ENCODE results near the gene LGALSL.

DNA sequence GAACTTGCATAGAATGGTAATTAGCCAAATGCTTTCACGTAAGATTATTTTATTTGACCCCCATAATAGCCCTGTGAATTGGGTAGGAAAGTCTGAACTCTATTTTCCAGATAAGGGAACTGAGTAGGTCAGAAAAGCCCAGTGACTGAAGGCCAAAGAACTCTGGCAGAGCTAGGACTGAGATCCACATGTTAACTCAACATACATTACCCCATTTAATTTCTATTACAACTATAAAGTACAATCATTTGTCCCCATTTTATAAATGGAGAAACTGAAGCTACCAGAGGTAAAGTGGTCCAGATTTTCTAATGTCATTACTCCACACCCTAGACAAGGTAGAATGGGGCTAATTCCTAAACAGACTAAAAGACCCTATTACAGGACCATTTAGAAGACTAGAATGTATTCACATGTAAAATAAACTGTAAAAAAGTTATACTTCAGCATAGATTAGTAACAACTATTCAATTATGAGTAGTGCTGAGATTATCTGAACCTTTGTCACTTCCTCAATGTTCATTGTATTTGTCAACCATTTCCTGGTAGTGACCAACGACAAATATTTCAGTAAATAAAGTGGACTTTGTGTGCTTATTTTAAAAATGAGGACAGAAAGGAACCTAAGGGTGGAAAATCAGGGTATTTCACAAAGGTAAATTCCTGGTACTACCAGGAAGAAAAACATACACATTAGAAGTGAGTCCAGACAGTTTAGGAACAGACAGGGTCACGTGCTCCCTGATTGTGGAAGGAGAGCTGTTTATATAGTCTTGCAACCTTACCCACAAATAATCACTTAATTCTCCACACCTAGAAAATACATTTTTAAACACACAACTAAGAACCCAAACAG is 28.6 kb downstream of the PELI1 start:
- PRO-cap, result no peak
- RAMPAGE, long total RNA, result no peak

DNA sequence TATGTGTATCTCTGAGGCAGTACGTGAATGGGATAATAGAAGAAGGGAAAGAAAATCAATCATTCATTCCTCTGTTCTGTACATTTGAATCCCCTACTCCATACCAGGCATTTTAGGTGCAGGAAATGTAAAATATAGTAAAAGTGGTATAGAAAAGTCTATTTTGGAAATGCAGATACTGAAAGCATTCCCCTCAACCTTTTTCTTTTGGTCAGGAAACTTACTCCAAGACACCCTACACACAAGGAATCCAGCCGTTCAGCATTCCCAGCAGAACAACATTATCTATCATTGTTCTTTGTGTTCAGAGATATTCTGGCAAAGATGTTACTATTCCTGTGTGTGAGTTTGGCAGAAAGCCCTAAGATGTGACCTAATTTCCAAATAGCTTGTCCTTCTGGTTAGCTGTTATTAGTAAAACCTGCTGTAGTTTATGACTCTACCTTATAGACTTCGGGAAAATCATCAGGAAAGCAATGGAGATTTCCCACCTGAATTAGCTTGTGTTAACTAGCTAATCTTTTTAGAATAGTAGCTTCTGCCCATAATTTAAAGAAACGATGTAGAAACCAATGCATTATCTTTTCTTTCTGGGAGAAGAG is 78.1 kb upstream of the PELI1 start:
- PRO-cap, result no peak
- RAMPAGE, long total RNA, result no peak

DNA sequence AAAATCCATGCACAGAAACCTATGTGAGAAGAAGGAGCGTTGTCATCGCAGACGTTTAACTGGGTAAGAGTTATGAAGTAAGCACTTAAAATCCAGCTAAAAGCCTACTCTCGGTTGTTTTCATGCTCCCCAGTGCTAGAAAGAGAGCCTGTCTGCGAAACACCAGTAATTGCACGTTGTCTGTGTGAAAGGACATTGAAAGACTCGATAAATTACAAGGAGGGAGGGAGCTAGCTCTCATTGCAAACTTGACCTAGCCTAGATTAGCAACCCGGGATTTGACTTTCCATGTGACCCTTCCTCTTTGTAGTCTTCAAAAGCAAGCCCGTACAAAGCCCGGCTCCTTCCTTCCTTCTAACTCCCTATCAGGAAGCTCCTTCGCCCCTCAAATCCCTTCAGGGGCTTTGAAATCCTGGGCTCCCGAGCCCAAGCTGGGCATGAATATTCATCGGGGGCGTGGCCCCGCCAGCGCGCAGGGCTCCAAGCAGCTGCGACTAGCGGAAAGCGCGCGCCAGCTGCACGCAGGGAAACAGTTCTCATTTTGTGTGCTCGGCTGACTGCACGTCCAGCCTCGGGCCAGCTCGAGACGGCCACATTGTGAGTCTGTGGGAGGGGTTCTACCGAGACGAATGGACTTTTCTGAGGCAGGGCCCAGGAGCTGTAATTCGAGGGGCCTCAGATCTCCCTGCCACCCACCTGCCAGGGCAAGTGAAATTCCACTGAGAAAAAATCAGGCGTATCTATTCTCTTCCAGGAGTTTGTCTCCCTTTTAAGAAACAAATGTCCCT is 83.9 kb upstream of the PELI1 start:
- PRO-cap, result no peak
- RAMPAGE, long total RNA, result no peak

- PRO-cap, result no peak
- RAMPAGE, long total RNA, result no peak
Measured at GRCh38 chr2:64288533-64288952, 144.3 kb upstream of the PELI1 start.

- PRO-cap, result no peak
- RAMPAGE, long total RNA, result no peak
Measured at GRCh38 chr2:64311672-64312237, 142.2 kb upstream of the LGALSL start.

GRCh38 chr2:64329746-64330469 is 124.1 kb upstream of the LGALSL start:
- PRO-cap, result no peak
- RAMPAGE, long total RNA, result no peak

- PRO-cap, result no peak
- RAMPAGE, long total RNA, result start-site peak on the plus strand at chr2:64454498-64454537, 106 and 99 reads in 2 replicates
Measured at GRCh38 chr2:64453830-64454783, at the start of gene LGALSL. LGALSL (plus strand) TSS chr2:64454162.

- PRO-cap, result no peak
- RAMPAGE, long total RNA, result no peak
Measured at GRCh38 chr2:64458612-64459231, 4.8 kb downstream of the LGALSL start.

GRCh38 chr2:64628763-64629383 is 24.8 kb downstream of the SERTAD2 start:
- PRO-cap, result no peak
- RAMPAGE, long total RNA, result no peak

DNA sequence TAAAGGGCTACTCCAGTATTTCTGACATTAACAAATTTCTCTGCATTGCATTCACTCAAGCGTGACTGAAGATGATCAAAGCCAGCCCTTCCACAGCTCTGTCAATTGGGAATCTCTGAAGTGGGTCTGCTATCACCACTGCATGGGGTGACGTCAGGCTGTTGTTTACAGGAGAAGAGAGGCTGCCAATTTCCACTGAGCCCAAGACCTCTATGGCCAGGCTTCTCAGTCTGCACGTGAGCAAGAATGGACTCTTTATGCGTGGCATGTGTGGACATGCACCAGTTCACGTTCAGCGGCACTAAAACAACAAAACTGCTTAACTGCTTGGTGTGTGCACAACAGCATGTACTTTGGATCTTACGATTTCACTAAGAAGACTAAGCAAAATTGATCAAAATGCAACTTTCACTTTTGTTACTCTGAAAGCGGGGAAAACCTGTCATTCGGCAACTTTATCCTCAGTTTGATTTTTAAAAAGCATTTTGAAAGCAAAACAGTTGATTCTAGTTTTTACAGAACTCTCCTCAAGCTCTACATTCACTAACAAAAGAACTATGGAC is 76.9 kb upstream of the SERTAD2 start:
- PRO-cap, result no peak
- RAMPAGE, long total RNA, result no peak

- PRO-cap, result no peak
- RAMPAGE, long total RNA, result no peak
Measured at GRCh38 chr2:64731081-64731256, 77.3 kb upstream of the SERTAD2 start.

DNA sequence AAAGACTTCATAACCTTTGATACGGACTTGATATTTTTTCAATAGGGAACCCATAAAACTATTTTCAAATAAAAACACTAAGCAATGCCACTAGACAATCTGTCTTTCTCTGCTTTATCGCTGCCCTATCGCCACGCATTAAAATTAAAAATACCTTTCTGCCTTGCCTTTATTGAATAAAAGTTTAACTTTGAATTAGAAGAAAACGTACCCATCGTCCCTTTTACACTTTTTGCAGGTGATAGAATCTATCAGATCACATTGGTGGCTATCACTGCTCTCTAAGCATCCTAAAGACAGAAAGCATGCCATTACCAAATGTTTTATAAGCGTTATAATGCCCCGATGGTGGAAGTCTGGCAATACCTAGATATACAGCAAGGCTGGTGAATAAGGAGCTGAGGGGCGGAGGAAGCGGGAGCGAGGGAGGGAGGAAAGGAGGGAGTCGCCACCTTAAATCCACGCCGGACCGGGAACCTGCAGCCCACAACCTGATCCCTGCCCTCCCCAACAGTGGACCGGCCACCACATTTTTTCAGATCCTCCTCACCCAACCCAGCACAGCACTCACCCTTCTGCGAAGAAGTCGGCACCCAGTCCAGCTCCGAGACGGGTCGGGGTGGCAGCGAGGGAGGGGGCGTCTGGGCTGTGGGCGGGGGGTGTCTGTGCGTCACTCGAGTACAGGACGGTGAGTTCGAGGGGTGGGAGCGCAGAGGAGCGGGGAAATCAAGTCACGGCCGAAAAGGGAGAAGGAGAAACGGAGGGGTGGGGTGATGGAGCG is 96.2 kb upstream of the SERTAD2 start:
- PRO-cap, result no peak
- RAMPAGE, long total RNA, result no peak

DNA sequence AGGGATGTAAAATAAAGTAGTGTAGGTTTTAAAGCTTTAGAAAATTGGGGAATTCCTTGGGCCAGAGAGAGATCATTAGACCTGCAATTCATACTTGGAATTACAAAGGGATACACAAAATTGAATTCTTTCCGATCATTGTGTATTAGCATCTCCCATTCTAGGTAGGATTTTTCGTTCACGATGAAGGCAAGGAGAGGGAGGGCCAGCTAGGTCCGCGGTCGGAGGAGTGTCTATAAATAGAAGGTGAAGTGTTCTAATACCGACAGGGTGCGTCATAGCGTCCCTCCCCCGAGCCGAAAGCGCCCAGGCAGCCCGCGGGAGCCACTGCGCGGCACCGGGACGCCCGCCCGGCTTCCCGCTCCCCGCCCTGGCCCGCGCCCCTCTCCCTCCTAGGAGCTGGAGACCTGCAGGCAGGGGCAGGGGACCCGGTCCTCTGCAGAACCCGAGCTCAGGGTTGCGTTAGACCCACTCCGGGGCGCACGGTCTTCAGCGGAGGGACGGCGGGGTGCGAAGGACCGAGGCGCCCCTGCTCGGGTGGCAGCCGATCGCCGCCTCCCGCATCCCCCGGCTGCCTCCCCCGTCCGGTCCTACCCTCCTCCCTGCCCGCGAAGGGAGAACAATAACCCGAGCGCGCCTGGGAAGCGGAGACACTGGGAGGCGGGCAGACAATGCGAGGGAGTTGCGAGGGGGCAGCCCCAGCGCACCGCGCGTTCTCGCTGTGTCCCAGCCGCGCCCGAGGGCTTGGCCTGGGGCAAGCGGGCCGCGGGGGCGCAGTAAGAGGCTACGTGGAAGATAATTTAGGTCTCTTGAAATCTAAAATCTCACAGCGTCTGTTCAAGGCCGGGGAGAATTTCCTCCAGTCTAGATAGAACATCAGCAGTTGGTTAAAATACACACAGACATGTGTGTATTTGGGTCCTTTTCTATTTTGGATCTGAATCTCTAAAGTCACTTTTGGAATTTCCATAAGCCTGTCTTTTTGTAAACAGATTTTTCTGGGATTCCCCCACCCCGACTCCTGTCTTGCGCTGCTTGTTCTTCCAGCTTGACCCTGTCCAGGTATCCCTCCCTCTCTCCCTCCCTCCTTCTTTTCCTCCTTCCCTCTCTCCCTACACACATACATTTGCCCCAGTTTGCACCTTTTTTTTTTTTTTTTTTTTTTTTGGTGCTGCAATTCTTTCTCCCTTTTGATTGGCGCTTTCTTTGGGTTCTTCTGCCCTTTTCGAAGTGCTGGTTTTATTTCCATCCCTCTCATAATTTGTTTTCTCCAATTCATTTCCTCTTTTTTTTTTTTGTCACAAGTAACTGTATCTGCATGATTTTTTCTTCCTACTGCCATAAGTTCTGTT is 114.4 kb upstream of the SERTAD2 start:
- PRO-cap, result no peak
- RAMPAGE, long total RNA, result no peak

GRCh38 chr2:64819414-64820218 is 165.9 kb upstream of the SERTAD2 start:
- PRO-cap, result no peak
- RAMPAGE, long total RNA, result no peak

DNA sequence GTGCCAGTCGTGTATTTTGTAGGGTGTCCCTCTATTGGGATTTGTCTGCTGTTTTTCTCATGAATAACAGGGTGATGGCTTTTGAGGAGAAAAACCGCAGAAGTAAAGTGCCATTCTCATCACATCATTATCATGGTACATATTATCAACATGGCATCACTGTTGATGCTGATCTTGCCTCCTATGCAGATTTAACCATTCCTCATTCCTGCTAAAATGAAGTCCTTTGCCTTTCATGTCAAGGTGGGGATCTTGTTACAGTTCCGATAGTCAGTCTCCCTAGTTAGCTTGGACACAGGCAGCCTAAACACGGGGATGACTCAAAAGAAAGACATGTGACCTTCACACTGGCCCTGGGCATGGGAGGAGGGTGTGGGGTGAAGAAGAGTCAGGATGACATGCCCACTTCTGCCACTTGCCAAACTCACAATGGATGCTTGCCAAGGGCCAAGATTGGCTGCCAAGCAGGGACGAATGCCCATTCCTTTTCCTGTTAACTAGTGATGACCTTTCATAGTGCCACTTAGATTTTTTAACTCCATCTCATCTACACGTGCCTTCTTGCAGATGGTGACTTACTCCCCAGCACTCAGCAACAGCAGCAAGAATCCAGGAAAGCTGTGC is 14.0 kb upstream of the SLC1A4 start:
- PRO-cap, result no peak
- RAMPAGE, long total RNA, result no peak

GRCh38 chr2:65031246-65032153 is 24.7 kb upstream of the CEP68 start:
- PRO-cap, result no peak
- RAMPAGE, long total RNA, result no peak

DNA sequence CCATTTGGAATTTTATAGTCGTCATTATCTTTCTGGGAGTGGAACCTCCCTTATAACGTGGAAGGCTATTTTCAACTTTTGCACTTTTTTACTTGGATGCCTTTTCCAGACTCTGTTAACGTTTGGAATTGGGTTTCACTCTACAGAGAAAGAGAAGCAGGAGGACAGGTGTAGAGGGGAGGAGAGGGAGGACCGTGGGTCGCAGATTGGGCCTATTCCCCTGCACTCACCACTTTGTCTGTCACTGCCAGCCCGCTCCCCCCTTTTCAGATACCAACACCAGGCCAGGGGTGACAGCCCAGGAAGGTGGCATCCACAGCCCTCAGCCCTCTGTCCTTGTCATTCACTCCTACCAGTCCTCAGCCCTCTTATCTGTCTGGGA is 24.1 kb upstream of the CEP68 start:
- PRO-cap, result no peak
- RAMPAGE, long total RNA, result no peak

GRCh38 chr2:65075699-65076323 is 19.6 kb downstream of the CEP68 start:
- PRO-cap, result no peak
- RAMPAGE, long total RNA, result no peak

GRCh38 chr2:65126886-65127966 is 2.7 kb downstream of the RAB1A start:
- PRO-cap, result no peak
- RAMPAGE, long total RNA, result no peak

GRCh38 chr2:65128506-65129194 is 1.3 kb downstream of the RAB1A start:
- PRO-cap, result no peak
- RAMPAGE, long total RNA, result no peak